Endometrial microvascular endothelial cells (primary cell): ENCODE measurements around a stretch of chr5.

DNA sequence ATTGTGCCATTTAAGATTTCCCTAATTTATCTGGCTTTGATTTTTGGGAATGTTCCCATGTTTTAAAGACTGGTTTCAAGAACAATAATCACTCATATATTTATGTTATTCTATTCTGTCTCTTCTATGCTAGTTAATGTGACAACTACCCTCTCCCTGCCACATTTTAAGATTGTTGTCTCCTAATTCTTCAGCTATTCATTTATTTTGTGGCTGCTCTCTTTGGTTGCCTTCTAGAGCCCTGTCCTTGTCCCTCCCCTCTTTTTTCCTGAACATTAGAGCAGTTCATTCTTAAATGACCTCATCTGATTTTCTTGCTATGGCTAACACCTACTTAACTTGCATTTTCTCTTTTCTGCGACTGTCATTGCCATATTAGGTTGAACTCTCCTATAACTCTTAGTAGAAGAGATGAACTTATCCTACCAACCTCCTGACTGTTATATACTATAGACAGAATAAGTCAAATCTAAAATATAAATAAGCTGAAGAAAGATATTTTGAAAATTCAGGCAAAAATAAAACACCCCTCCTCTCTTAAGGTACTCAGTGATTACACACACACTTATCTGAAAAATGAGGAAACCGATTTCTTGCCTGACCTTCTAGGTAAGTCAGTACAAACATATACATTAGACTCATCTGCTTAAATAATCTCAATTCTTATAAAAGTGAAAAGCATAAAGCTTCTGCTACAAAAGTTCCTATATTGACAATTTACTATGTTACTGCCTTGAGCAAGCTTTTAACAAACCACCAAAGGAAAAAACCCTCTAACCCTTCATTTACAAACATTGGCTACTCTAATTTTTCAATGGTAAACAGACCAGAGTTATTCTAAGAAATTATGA is 15.9 kb downstream of the NR3C1 start:
- RAMPAGE, long total RNA, result no peak

GRCh38 chr5:143409726-143410291 is 6.3 kb upstream of the NR3C1 start:
- RAMPAGE, long total RNA, result no peak

DNA sequence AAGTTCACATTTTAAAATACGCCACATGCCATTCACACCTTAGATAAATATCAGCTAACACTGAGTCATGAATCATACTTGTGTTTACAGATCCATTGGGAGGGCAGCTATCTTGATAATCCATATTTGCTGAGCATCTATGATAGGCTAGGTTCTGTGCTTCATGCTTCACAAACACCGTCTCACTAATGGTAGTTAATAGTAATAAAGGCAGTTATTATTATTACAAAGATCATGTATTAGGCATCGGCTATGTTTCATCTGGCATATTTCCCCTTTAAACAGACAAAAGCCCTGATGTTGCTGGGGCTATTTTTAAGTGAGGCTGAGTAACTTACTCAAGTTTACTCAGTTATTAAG is 152.2 kb upstream of the HMHB1 start:
- RAMPAGE, long total RNA, result no peak

- RAMPAGE, long total RNA, result no peak
These were observed 80.3 kb downstream of the PLAC8L1 start for GRCh38 chr5:146024976-146025646.

DNA sequence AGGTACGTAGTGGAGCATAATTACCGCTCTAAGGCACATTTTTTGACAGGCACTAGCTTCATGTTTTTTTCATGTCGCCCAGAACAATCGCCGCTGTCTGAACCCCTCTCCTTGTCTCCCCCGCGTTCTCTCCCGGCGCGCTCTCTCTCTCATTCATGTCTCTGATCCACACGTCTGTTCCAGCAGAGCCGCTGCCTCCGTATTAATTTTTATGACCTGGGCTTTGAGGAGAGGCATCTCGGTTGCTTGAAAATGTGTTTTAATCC is 525 bp downstream of the POU4F3 start:
- RAMPAGE, long total RNA, result no peak

DNA sequence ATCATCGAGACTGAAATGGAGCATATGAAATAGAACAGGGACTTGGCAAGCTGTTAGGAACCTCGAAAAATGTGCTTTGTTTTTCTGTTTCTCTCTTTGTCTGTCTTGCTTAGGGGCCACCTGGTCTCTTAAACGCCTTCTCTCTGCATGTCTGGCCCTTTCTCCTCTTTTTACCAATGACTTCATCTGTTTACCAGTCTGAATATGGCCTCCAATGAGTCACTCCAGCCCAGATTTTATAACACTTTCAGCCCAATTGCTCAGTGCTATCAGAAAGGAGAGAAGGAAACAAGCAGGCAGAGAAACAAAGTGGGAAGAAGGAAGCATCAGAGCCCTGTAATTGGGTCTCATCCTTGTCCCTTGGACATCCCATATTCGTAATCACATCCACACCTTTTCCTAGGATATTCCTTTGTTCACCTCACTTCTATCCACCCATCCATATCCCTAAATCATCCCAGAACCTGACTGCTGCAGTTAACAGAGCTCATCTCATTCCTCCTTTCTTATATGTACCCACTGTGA is 151.7 kb upstream of the GPR151 start:
- RAMPAGE, long total RNA, result no peak

DNA sequence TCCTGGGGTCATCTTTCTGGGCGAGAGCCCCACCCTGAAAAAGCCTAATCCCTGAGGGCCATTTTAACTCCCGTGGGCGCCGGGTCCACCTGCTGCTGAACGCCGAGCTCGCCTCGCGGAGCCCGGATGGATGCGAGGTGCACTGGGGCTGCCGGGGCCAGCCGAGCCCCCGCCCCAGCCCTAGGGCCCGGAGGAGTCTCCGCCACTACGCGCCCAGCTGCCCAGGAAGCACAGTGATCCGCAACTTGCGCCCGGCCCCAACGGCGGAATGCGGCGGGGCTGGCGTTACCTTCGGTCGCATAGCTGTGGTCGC is 888 bp downstream of the PPP2R2B start:
- RAMPAGE, long total RNA, result no peak

DNA sequence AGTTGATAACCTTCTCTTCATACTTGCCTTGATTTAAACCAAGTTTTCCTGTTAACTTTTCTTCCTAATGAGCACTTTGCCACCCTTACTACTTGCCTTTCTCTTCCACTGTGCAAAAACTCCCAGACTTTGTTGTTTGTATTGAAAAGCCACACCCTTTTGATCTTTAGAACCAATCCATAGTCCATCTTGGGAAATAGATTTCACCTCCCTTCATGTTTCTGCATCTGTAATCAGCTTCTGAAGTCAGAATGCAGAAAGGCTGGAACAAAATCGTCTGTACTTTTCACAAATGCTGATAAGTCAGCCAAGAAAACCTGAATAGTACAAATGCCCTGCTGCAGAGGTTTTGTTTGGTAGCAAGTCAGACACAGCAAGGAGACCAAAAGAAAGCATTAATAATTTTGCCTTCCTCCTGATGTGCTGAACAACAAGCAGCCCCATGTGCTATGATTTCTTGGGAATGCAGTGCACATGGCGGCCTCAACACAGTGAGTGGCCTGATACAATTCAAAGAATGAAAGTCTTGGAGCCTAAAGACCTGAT is 59.3 kb upstream of the STK32A start:
- RAMPAGE, long total RNA, result no peak

DNA sequence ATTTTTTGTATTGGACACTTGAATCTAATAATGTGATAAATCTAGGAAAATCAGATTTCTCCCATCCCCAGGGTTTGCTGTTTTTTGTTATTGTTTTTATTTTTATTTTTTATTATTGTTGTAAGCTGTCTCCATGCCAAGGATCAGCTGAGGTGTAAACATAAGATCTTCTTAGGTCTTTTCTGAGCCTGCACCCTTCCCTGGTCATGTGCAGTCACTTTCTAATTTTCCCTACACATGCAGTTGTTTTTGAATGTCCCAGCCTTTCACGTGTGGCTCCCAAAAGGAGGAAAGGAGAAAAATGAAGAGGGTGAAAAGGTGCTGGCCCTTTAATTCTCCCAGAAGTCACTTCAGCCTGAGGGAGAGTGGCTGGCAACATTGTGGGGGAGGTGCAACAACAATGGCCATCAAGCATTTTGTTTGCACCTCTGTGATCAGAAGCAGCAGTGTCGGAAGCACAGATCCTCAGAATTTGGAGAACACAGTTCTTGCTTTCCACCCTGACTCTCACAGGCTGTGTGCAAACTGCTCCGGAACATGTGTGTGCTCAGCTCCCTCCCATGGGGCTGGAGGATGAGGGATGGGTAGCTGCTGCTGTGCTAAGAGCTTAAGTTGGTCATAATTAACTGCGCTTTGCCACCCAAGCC is 127.2 kb downstream of the DPYSL3 start:
- RAMPAGE, long total RNA, result no peak

GRCh38 chr5:147454995-147455899 is 54.6 kb downstream of the DPYSL3 start:
- RAMPAGE, long total RNA, result no peak

GRCh38 chr5:147510463-147510826 is 577 bp upstream of the DPYSL3 start:
- RAMPAGE, long total RNA, result no peak

DNA sequence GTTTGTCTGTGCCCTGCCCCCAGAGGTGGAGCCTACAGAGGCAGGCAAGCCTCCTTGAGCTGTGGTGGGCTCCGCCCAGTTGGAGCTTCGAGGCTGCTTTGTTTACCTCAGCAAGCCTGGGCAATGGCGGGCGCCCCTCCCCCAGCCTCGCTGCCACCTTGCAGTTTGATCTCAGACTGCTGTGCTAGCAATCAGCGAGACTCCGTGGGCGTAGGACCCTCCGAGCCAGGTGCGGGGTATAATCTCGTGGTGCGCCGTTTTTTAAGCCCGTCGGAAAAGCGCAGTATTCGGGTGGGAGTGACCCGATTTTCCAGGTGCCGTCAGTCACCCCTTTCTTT is 61.3 kb downstream of the JAKMIP2 start:
- RAMPAGE, long total RNA, result no peak

- RAMPAGE, long total RNA, result no peak
These were observed 34.0 kb downstream of the JAKMIP2 start for GRCh38 chr5:147748444-147749033.

- RAMPAGE, long total RNA, result no peak
These were observed 8.6 kb upstream of the JAKMIP2 start for GRCh38 chr5:147791081-147791540.

DNA sequence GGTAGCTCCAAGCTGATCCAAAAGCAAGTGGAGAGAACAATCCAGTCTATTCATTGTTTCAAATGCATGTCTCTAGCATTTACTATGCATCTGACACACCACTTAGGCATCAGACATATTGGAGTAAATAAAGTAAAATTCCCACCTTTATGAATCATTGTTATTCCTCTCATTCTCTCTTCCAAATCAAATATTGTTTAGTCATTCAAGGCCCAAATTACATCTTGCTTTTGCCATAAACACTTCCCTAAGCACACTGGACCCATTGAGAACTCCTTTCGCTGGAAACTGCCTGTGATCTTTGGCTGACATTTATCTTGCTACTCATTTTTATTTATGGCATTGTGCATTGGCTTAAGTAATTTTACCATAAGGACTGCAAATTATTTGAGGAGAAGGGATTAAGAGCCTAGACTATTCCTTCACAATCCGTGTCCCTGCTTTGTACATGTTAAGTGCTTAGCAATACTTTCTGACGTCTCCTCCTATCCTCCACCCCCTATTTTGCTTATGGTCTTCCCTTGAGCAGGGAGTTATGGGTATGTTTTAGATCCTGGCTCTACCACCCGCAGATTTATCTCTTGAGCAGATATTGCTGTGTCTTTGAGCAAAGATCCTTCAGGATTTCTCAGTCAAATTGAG is 7.4 kb downstream of the C5orf46 start:
- RAMPAGE, long total RNA, result no peak

DNA sequence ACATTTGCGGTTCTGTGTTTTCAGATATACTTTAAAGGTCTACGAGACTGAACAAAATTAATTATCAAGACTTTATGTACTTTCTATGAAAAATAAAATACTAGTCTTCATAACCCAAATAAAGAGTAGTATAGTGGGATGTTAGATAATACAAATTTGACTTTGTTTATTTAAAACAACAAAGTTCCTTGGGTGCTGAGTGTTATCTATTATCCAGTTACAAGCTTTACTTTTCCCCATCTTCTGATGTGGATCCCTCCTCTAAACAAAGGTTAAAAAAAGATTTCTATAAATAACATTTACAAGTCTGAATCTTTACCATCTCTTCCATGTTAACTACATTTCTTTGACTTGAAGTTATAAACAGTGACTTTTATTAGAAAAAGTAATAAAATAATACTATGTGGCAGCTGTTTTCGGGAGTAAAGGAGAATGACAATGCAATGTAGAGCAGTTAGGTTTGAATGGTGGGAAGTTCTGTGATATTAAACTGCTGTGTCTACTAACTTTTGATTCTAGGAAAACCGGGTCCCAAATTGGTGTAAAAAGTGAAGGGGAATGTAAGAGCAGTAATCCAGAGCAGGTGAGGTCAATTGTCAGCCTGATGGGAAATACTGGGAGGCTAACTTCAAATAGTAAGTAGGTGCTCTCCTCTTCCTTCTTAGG is 24.4 kb downstream of the SPINK5 start:
- RAMPAGE, long total RNA, result no peak

DNA sequence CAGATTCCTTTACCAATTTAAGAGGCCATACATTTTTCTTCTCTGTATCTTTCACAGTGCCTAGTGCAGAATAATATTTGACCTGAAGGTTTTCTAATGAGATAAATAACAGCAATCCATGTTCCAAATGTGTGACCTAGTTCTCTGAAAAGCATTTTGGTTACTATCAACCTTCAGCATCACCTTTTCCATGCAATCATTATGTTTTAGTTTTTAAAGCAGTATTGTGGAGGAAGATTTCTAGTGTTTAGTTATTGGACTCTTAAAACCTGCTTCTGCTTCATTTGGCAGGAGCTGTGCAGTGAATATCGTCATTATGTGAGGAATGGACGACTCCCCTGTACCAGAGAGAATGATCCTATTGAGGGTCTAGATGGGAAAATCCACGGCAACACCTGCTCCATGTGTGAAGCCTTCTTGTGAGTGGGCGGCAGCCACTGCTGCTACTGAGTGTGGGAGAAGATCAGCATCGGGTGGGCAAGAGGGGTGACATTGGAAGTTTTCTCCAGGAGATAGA is 47.8 kb downstream of the SPINK5 start:
- RAMPAGE, long total RNA, result no peak

DNA sequence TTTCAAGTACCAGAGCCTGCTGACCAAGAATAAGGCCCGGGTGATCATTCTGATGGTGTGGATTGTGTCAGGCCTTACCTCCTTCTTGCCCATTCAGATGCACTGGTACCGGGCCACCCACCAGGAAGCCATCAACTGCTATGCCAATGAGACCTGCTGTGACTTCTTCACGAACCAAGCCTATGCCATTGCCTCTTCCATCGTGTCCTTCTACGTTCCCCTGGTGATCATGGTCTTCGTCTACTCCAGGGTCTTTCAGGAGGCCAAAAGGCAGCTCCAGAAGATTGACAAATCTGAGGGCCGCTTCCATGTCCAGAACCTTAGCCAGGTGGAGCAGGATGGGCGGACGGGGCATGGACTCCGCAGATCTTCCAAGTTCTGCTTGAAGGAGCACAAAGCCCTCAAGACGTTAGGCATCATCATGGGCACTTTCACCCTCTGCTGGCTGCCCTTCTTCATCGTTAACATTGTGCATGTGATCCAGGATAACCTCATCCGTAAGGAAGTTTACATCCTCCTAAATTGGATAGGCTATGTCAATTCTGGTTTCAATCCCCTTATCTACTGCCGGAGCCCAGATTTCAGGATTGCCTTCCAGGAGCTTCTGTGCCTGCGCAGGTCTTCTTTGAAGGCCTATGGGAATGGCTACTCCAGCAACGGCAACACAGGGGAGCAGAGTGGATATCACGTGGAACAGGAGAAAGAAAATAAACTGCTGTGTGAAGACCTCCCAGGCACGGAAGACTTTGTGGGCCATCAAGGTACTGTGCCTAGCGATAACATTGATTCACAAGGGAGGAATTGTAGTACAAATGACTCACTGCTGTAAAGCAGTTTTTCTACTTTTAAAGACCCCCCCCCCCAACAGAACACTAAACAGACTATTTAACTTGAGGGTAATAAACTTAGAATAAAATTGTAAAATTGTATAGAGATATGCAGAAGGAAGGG is 1.1 kb downstream of the ADRB2 start:
- RAMPAGE, long total RNA, result no peak

DNA sequence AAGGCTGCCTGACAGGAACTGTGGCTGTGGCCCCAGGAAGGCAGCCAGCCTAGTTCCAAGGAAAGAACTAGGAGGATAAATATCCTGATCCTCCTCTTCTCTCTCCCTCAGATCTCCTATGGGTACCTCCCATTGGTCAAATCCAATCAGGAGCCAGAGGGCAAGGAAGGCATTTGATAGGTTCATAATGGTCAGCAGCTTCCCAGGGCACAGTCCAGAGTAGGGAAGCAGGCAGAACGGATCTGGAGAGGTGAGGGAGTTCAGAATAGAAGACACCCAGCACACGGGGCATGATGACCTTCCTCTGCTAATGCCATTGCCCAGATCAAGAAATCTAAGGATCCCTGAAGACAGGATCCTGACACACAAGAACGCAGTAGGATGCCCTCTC is 8.6 kb downstream of the ABLIM3 start:
- RAMPAGE, long total RNA, result no peak

GRCh38 chr5:149151575-149152179 is 10.4 kb downstream of the ABLIM3 start:
- RAMPAGE, long total RNA, result no peak